Measurements from ENCODE around the genes MYH6, PCK2, DCAF11 and IPO4.

- PRO-cap: no peak
- RAMPAGE, long total RNA, 2 experiments: no peak in any of the 2 experiments
These were observed 28.6 kb upstream of the CEBPE start for GRCh38 chr14:23147664-23148122.

DNA sequence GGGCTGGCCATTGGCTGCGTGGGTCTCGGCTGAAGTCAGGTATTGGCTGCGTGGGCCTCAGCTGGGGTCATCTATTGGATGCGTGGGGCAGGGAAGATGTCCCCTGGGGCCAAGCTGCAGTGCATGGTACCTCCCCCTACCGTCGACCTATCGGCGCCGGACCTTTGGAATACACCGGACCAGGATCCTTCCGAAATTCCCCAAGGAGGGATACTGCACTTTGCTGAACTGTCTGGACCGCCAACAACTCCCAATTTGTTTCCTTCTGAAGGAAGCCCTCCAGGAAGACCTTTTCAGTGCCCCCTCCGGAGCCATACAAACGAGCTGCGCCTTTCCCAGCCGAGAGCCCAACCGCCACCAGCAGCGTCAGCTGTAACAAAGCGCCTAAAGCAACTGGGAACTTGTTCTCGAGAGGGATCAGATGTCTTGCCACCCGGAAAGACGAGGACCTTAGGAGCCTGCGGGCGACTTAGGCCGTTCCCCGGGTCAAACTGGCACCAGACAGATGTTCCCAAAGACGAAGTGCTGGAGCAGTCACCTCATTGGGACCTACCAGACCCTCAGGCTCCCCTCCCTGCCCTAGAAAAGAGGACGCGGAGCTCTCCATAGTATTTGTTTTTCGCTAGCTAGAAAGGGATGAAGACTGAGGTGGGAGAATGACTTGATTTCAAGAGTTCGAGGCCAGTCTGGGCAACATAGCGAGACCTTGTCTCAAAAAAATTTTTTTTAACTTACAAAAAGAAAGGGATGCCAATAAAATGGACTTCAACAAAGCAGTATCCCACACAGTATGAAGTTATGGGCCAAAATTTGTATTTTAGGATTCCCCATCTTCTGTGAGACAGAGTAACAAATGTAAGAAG lies 519 bp upstream of the HOMEZ start:
- PRO-cap: bidirectional peak, plus-strand start at position 216 of the sequence, minus-strand start outside the sequence; bidirectional peak, plus-strand start at position 420 of the sequence, minus-strand start at position 362 of the sequence
- RAMPAGE, long total RNA, 2 experiments: no peak in any of the 2 experiments

DNA sequence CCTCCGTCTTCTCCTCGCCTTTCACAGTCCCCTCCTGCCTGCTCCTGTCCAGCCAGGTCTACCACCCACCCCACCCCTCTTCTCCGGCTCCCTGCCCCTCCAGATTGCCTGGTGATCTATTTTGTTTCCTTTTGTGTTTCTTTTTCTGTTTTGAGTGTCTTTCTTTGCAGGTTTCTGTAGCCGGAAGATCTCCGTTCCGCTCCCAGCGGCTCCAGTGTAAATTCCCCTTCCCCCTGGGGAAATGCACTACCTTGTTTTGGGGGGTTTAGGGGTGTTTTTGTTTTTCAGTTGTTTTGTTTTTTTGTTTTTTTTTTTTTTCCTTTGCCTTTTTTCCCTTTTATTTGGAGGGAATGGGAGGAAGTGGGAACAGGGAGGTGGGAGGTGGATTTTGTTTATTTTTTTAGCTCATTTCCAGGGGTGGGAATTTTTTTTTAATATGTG lies 4.5 kb downstream of the PABPN1 start:
- PRO-cap: no peak
- RAMPAGE, long total RNA, 2 experiments: no peak in any of the 2 experiments

DNA sequence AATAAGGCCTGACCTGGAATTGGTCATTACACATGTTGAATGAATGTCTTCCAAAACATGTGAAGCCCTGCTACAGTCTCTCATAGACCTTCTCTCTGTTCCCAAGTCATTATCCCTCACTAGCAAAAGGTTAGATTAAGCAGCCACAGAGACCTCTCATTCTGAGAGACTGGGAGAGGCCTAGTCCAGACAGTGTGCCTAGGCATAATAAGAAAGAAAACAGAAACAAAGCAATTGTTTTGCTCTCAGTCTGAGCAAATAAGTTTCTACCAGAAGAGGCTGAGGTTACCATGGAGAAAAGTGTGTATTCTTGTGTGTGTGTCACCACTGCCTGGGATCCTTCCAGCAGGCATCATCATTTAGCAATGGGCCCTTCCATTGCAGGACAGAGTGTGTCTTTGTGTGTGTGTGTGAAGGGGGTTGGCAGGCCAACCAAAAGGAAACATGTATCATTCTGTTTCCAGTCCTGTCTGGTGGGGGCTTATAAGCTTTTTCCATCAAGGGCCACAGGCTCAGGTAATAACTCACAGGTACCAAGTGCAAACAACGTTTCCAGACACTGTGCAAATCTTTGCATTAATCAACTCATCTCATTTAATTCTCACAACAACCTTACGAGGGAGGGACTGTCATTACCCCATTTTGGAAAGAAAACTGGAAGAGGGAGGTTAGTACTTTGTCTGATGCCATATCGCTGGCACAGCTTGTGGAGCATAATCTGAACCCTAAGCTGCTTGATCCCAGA lies 3.6 kb downstream of the EFS start:
- PRO-cap: no peak
- RAMPAGE, long total RNA, 2 experiments: no peak in any of the 2 experiments

GRCh38 chr14:23388477-23388812 lies 11.6 kb downstream of the CMTM5 start:
- PRO-cap: no peak
- RAMPAGE, long total RNA, 2 experiments: no peak in any of the 2 experiments

GRCh38 chr14:23408008-23409008 lies at the start of gene MYH6:
TSS of gene MYH6 (minus strand) at chr14:23408273.
- PRO-cap: no peak
- RAMPAGE, long total RNA, 2 experiments: no peak in any of the 2 experiments

GRCh38 chr14:23412534-23413175 lies 4.6 kb upstream of the MYH6 start:
- PRO-cap: no peak
- RAMPAGE, long total RNA, 2 experiments: no peak in any of the 2 experiments

- PRO-cap: no peak
- RAMPAGE, long total RNA, 2 experiments: no peak in any of the 2 experiments
These were observed 12.8 kb upstream of the MYH6 start for GRCh38 chr14:23420720-23421493.

DNA sequence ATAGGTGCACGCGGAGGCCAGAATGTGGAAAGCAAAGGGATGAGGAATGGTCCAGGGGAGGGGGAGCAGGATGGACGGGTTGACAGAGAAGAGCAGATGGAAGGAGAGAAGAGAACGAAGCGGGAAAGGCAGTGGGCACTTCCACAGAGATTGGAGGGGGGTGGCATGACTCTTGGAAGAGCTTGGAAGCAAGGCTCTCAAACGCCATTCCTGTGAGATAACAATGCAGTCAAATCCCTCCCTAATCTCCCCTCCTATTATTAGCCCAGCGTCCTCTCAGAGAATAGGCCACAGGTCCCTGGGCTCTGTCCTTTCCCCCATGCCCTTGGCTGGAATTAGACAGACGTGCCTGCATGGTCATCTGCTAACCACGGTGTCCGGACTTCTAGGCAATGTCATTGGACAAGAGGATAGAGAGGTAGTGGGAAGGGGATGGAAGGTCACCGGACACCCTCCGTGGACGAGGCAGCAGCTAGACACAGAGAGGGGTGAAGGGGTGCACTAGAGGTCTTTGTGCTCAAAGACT lies 7.9 kb upstream of the MYH7 start:
- PRO-cap: no peak
- RAMPAGE, long total RNA, 2 experiments: no peak in any of the 2 experiments

- PRO-cap: no peak
- RAMPAGE, long total RNA, 2 experiments: no peak in any of the 2 experiments
These were observed 2.9 kb upstream of the JPH4 start for GRCh38 chr14:23581507-23581812.

DNA sequence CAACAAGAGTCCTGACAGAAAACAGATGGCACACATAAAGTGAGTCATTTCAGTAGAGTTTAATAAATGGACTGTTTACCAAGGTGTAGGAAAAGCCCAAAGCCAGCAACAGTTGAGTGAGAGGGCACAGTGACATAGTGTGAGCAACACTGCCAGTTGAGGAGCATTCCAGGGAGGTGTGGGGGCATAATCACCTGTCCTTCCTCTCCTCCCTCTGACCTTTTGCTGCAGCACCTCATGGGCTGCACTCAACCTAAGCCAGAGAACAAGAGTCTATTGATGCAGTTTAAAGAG lies 29.2 kb downstream of the DHRS2 start:
- PRO-cap: no peak
- RAMPAGE, long total RNA, 2 experiments: no peak in any of the 2 experiments

DNA sequence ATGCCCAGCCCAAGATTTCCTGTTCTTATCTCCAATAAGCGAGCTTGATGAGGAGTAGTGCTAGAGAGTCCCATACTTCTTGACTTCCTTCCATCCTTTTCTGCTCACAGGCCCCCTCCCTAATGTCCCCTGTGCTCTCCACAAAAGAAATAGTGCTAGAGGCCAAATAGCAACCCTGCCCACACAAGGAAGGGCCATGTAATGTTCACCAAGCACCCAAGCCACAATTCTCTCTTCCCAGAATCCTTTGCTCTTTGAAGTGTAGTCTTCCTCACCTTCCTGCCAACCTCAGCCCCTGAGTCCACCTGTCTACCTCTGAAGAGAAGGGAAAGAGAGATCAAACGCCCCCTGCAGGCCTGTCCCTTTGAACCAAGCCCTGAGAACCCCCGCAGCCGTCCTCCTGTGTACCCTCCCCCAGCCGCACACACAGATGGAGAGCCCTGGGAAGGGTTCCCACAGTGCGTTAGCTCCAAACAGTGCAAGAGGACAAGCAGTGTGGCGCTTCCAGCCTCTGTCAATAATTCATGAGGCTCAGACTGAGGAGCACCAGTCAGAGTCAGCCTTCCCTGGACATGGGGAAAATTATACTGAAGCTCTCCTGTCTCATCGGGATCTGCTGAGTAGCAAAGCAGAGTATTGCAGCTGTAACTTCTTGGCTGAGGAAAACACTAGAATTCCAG lies 1.9 kb upstream of the DHRS4 start:
- PRO-cap: no peak
- RAMPAGE, long total RNA, 2 experiments: no peak in any of the 2 experiments

- PRO-cap: unidirectional peak, minus-strand start at chr14:24052561
- RAMPAGE, long total RNA, 2 experiments: no peak in any of the 2 experiments
These were observed 596 bp downstream of the CARMIL3 start for GRCh38 chr14:24052279-24052931.

GRCh38 chr14:24061395-24062059 lies 9.7 kb downstream of the CARMIL3 start:
- PRO-cap: no peak
- RAMPAGE, long total RNA, 2 experiments: no peak in any of the 2 experiments

GRCh38 chr14:24093636-24094838 lies at the start of gene PCK2:
TSS of gene PCK2 (plus strand) at chr14:24094311.
- PRO-cap: bidirectional peak, plus-strand start at chr14:24094176, minus-strand start at chr14:24093974; bidirectional peak, plus-strand start at chr14:24094669, minus-strand start at chr14:24094653
- RAMPAGE, long total RNA, 2 experiments: start-site peak on the plus strand in 1 of 2 experiments, at chr14:24094280-24094323 at its widest, 25 reads per replicate

DNA sequence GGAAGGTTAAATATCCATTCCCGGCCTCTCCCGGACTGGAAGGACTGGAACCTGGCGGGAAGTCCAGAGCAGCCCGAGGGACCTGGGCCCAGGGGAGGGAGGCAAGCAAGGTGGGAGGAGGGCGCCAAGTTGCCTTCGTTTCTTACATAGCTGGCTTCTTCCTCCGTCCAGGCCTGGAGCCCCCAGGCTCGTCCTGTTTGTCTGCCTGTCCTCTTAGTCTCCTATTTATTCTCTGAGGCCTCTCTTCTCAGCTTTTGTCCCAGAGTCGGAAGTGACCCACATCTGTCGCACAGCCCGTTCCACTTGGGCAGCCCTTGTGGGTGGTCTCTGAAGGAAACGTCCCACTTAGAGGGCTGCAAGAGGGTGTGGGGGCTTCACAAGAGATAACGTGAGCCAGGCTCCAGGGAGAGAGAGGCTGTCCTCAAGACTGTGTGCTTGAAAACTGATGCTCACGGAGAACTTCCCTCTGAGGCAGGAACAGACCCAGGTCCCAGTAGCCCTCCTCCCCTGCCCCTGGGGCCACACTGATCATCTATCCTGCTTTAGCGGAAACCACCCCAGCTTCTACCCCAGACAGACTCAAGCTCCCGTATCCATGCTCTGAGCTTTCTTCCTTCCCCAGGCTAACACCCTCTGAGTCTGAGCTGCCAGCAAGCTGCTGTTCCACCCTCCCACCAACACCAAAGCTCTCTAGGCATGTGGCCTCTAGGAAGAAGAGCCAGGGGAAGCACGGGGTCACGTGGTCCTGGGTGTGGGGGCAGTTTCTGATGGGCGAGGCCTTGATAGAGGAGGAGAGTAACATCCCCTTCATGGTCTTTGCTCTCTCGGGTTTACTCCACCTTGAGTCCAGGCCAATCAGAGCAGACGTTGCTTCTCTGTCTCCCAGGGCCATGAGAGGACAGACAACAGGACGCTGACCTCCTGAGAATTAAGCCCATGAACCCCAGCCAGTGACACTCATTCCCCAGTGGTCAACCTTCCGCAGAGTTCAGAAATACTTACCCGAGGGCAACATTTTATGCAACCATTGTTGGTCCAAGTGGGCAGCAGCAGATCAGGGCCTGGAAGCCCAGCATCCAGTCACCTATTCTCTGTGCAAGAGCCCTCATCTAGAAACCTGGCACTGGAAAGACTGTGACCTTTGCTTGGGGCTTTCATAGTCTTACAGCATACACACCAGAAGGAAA lies 1.2 kb downstream of the PCK2 start:
- PRO-cap: unidirectional peak, minus-strand start at position 682 of the sequence
- RAMPAGE, long total RNA, 2 experiments: no peak in any of the 2 experiments

GRCh38 chr14:24103281-24103828 lies 9.2 kb downstream of the PCK2 start:
- PRO-cap: no peak
- RAMPAGE, long total RNA, 2 experiments: no peak in any of the 2 experiments

DNA sequence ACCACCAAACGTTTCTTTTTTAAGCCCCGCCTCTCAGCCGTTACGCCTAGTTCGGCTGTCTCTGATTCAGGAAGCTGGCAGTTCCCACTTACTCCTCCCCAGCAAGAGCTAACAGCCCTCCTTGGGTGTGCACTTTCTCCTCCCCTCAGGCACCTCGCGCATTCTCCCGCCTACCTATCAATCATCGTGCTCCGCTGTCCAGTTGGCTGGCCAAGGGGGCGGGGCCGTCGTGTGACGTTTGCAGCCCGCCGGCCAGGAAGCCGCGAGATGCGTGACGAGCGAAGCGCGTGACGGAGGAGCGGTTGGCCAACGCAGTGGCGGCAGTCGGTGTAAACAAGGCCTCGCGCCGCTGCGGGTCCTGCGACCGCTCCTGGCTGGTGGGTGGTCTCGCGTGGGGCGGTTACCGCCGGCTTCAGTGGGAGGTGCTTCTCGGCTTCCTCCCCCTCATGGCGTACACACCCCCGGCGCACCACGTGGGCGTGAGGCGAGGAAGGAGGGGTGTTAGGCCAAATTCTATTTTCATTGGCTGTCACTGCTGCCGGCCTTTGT lies at the start of gene DCAF11:
DCAF11 (plus strand) TSS at position 230 of the 549 bp plus-strand sequence.
- PRO-cap: bidirectional peak, plus-strand start at position 314 of the sequence, minus-strand start at position 21 of the sequence; bidirectional peak, plus-strand start outside the sequence, minus-strand start at position 448 of the sequence
- RAMPAGE, long total RNA, 2 experiments: start-site peak on the plus strand in 2 of 2 experiments, centred at positions 254 to 260 of the sequence, 60 to 372 reads per replicate; start-site peak on the minus strand in 1 of 2 experiments, centred at position 381 of the sequence, 15 reads per replicate

GRCh38 chr14:24188478-24189292 lies at the start of gene IPO4:
TSS of gene IPO4 (minus strand) at chr14:24188816.
- PRO-cap: unidirectional peak, minus-strand start at chr14:24188797
- RAMPAGE, long total RNA, 2 experiments: no peak in any of the 2 experiments

GRCh38 chr14:24196423-24196674 lies 1.1 kb upstream of the TM9SF1 start:
- PRO-cap: no peak
- RAMPAGE, long total RNA, 2 experiments: no peak in any of the 2 experiments